Fallopian tube (tissue), 1 donor: ENCODE data around the genes DPH2, B4GALT2 and KIF2C.

DNA sequence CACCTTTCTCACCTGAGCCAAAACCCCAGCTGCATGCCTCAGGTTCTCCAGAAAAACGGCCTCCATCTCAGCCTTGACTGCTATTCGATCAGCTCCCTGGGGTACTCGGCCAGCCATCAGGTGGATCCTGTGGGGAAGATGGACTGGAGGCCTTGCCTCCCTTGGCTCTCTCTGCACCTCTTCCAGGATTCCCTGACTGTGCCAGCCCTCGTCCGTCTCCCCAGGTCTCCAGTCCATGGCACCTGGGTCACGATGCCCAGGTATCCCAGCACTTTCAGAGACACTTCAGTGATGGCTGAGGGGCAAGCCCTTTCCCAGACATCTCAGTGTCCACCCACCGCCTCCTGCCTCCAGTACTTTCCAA, 1.6 kb downstream of the HYI start:
- PRO-cap, result no peak

- PRO-cap, result no peak
Measured at GRCh38 chr1:43512152-43512550, 18.5 kb upstream of the PTPRF start.

- PRO-cap, result no peak
Measured at GRCh38 chr1:43522650-43523680, 7.7 kb upstream of the PTPRF start.

DNA sequence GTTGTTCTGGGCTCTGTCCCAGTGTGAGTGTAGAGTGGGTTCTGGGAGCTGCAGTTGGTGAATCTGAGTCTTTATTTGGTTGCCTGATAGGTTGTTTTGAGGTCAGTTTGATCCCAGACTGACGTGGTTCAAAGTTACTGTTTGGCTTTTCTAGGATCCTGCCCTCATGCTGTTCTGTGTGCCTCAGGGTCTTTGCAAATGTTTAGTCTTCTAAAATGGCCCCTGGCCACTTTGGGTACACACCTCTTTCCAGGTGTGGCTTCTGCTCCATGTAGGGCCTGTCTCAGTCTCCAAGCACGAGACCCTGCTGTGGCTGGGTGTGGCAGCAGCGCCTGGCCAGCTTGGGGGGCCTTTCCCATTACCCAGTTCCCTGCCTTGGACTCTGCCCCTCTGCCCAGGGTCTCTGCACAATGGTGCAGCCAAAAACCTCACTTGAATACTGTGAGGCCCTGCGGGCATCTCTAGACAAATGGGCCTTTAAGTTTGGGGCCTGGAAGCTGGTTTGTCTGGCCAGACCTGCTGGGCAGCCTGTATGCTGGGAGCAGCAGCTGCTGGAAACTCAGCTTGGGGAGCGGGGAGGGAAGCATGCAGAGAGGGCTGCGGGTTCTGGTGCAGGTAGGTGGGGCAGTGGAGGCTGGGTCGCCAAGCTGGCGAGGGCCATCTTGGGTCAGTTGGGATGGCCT, 5.6 kb downstream of the PTPRF start:
- PRO-cap, result no peak

- PRO-cap, result unidirectional peak, minus-strand start at chr1:43548533
Measured at GRCh38 chr1:43548336-43548960, 17.8 kb downstream of the PTPRF start.

DNA sequence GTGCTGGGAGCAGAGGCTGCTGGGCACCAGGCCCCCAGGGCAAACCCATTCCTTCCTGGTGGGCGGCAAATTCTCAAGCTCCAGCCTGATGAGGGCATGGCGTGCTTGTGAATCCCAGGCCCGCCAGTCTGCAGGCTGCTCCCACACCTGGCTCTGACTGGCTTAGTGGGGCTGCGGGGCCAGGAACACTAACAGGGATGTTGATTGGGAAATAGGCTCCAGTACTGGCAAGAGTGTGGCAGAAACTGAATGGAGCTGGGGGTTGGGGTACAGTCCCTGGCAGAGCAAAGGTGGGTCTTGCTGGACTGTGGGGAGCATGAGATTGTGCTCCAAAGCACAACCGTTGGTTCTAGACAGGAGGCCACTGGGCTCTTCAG, 47.6 kb downstream of the PTPRF start:
- PRO-cap, result no peak

DNA sequence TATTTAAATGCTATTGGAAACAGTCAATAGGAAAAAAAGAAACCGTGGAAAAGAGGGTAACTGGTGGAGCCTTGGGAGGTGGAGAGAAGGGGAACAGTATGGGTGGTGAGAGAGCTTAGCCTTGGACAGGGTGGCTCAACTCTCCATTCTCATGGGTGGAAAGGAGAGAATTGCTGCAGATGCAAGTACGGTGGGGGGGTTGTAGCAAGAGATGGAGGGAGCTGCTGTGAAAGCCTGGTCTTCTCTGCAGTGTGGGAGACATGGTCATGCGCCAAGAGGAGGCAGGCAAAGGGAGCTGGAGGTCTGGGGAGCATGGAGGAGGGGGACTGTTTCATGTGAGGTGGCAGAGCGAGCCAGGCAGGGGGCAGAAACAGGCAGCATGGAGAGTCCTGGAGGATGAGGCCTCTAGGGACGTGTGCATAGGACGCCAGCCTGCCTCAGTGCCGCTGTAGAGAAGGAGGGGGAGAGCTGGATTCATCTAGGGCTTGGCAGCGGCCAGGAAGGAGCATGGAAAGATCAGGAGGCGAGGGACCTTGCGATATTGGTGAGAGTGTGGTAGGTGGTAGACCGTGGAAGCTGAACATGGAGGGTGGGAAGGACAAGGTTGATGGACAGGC, 54.3 kb upstream of the KDM4A start:
- PRO-cap, result no peak

GRCh38 chr1:43648095-43648876, 1.7 kb upstream of the KDM4A start:
- PRO-cap, result bidirectional peak, plus-strand start at chr1:43648324, minus-strand start at chr1:43648291; bidirectional peak, plus-strand start at chr1:43648449, minus-strand start at chr1:43648365

GRCh38 chr1:43821711-43822491, 111.7 kb upstream of the ARTN start:
- PRO-cap, result no peak

DNA sequence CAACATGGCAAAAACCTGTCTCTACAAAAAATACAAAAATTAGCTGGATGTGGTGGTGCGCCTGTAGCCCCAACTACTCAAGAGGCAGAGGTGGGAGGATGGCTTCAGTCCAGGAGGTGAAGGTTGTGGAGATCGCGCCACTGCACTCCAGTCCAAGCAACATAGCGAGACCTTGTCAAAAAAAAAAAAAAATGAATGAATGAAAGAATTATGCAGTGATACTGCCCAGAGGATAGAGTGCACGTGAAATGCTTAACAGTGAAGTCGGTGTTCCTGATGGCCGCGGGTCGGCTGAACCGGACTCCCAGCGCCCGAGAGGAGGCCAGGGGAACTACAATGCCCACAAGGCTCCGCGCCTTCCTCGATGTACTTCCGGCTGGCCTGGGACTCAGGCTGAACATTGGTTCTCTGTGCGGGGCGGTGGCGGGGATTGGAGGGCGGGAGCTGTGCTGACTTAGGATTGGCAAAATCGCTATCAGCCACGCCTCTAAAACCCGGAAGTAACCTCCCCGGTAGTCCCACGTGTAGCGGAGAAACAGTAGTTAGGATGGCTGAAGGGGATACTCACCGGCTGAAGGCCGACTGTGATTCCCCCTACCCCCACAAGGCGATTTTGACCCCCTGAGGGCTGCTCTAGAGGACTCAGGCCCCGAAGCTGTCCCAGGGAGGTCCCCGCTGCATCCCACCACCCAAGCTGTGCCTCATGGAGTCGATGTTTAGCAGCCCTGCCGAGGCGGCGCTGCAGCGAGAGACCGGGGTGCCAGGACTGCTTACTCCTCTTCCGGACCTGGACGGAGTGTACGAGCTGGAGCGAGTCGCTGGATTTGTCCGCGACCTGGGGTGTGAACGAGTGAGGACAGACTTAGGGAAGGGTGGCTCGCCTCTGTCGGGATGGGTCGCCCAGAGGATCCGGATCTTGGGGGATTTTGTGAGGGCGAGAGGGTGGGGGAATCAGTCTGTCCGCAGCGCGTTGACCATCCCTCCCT, at the start of gene DPH2:
Gene DPH2 (plus strand): TSS at position 538 of the 986 bp plus-strand sequence.
- PRO-cap, result unidirectional peak, plus-strand start at position 538 of the sequence

GRCh38 chr1:43977866-43978538, 1.0 kb upstream of the B4GALT2 start:
- PRO-cap, result no peak

- PRO-cap, result bidirectional peak, plus-strand start at chr1:43979228, minus-strand start at chr1:43979133
Measured at GRCh38 chr1:43978539-43979618, at the start of gene B4GALT2. B4GALT2 (plus strand) TSS chr1:43979210.

DNA sequence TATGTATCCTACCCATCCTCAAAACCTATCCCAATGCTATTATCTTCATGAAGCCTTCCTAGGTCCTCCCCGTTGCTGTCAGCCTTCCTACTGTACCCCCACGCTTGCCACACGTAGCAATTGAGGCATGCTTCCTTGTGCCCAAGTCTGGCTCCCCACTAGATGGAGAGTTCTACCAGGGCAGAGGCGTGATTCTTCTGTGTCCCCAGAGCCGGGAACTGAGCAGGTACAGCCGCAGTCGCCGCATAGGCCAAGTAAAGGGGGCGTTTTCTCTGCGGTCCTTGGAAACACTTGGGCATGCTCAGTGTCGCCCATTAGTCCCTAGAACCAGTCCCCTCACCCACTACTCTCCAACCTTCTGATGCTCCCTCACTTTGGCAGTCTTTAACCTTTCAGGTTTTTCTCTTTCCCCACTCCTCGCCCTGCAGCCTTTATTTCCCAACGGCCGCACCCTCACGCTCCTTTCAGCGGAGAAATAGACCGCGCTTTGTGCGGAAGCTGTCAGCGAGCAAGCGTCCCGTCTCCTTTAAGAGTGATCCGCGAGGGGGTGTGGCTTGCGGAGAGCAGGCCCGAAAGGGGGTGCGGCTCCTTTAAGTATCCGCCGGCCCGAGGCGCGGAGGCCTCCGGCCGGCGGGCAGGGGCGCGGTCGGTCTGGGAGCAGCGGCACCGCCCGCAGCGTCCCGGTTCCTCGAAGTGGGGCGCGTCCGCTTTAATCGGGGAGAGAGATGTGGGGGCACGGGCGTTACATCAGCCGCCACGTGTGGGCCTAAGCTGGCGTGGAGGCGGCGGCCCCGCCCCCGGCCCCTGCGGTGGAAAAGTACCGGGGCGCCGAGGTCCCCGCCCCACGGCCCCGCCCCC, 1.5 kb downstream of the SLC6A9 start:
- PRO-cap, result bidirectional peak, plus-strand start at position 597 of the sequence, minus-strand start at position 489 of the sequence; bidirectional peak, plus-strand start outside the sequence, minus-strand start at position 695 of the sequence

DNA sequence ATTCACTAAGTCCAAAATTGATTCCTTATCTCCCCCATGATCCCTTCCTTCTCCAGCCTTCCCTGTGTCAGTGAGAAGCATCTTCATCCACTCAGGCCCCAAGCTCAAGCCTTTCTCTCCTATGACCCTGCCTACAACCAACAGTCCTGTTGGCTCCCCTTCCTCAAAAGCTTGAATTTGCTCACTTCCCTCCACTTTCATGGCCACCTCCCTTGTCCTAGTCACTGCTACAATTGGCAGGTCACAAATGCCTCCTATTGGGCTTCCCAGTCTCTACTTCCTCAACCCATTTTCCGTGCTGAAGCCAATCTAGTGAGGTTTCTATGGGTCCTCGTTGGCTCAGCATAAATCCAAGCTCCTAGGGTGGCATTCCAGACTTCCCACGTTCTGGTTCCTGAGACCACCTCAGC, 40.2 kb upstream of the SLC6A9 start:
- PRO-cap, result no peak

GRCh38 chr1:44221224-44222272, 8.3 kb downstream of the DMAP1 start:
- PRO-cap, result no peak

- PRO-cap, result no peak
Measured at GRCh38 chr1:44347184-44347764, 7.8 kb downstream of the ERI3 start.

DNA sequence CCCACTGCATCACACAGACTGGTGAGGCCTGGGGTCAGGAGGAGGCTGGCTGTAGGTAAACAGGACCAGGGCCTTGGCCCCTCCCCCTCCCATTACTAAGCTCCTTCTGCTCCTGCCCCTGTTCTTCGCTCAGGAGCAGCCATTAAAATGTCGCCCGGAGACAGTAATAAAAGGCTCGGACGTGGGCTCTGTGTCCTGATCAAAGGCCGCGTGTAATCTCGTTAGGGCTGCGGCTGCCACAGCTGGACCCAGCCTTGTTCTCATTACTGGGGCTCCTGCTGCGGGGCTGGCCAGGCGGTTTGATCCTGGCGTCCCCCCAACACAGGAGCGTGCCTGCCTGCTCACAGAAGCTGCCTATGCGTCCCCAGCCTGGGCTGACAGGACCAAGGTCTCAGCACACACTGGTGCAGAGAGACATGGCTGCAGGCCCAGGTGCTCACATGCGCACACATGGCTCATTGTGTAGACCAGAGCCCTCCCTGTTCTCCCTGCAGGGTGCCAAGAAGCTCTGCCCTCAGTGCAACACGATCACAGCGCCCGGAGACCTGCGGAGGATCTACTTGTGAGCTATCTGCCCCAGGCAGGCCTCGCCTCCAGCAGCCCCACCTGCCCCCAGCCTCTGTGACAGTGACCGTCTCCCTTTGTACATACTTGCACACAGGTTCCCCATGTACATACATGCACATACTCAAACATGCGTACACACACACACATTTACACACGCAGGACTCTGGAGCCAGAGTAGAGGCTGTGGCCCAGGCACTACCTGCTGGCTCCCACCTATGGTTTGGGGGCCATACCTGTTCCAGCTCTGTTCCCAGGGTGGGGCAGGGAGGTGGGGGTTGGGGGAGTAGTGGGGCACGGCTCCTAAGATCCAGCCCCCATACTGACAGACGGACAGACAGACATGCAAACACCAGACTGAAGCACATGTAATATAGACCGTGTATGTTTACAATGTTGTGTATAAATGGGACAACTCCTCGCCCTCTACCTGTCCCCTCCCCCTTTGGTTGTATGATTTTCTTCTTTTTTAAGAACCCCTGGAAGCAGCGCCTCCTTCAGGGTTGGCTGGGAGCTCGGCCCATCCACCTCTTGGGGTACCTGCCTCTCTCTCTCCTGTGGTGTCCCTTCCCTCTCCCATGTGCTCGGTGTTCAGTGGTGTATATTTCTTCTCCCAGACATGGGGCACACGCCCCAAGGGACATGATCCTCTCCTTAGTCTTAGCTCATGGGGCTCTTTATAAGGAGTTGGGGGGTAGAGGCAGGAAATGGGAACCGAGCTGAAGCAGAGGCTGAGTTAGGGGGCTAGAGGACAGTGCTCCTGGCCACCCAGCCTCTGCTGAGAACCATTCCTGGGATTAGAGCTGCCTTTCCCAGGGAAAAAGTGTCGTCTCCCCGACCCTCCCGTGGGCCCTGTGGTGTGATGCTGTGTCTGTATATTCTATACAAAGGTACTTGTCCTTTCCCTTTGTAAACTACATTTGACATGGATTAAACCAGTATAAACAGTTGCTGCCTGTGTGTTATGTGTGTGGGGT, 23.5 kb downstream of the TMEM53 start:
- PRO-cap, result no peak

GRCh38 chr1:44708619-44709069, 31.0 kb upstream of the KIF2C start:
- PRO-cap, result no peak

DNA sequence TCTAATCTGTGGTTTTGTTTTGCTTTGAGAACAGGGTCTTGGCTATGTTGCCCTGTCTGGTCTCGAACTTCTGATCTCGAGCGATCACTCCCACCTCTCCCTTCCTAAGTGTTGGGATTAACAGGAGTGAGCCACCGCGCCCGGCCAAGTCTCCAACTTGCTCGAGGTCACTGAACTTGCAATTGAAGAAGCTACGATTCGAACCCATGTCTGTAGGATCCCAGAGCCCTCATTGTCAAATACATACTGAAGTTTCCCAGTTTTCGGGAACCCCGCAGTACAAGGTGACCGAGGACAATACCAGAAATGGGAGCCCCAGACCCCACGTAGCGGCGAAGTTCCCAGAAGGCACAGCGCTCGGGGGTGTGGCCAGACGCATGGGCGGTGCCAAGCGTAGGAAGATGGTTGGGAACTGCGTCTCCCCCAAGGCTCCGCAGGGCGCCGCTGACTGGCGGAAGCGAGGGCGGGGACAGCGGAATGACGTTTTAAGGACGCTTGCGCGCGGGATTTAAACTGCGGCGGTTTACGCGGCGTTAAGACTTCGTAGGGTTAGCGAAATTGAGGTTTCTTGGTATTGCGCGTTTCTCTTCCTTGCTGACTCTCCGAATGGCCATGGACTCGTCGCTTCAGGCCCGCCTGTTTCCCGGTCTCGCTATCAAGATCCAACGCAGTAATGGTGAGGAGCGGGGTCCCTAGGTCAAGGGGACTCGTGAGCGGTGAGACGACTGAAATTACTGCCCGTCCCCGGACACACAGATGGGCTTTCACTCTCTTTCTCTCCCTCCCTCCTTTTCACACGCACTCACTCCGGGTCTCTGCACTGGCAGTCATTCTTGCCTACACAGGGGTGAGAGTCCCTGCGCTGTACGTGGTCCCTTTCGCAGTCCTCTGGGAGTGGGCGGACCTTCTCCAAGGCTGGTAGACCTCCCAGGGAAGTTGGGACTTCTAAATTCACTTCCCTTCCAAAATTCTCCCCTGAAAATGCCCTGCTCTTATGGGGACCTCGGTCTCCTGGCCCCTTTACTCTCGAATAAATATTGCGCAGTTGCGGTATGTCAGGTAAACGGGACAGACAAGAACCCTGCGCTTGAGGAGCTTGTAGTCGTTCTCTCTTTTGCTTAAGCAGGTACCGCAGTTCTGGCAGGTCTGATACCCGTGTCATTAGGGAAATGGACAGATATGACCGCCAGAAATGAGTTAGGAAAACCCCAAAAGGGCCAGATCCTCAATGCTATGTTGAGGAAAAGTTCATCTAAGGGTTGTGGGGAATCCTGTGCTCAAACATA, at the start of gene KIF2C:
Gene KIF2C (plus strand): TSS at position 511 of the 1,286 bp plus-strand sequence.
- PRO-cap, result bidirectional peak, plus-strand start at position 372 of the sequence, minus-strand start at position 341 of the sequence

- PRO-cap, result no peak
Measured at GRCh38 chr1:44784778-44785527, 3.0 kb downstream of the BEST4 start.